Skeletal muscle tissue (tissue), 7 donors: Measurements from ENCODE around the gene NOL7.

DNA sequence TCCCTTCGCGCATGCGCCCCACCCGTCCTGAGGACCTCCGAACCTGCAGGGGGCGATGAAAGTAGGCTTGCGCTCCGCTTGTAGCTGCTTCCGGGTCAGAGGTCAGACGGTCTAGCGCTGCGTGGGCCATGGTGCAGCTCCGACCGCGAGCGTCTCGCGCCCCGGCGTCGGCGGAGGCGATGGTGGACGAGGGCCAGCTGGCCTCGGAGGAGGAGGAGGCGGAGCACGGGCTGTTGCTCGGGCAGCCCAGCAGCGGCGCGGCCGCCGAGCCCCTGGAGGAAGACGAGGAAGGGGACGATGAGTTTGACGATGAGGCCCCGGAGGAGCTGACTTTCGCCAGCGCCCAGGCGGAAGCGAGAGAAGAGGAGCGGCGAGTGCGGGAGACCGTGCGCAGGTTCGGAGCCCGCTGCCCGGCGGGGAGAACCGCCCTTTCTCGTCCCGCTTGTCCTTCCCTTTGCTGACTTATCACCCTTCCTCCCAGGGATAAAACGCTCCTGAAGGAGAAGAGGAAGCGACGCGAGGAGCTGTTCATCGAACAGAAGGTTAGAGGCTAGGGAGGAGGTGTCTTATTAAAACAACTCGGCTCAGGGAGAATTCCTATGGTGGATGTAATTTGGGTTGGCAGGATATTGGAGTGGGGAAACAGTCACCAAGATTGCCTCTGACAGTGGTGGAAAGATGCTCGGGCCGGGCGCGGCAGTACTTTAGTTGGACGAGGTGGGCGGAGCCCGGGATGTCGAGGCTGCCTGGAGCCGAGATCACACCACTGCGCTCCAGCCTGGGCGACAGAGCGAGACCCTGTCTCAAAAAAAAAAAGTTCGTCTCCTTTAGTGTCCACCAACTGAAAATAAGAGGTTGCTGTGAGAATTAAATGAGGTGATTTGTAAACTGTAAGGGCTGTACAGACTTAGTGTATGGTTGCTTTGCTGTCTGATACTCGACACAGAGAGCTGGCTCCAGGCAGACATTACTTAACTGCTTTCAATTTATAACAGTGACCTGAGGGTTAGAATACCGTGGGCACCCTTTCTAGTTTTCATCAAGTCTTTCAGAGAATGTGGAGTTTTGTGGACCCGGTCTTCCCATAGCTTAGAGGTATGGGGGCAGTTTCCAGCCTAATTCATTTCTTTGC lies at the start of gene NOL7:
TSS of gene NOL7 (plus strand) at position 105 of the 1,132 bp plus-strand sequence.
- PRO-cap, 3 experiments = peak in 3 of 3 experiments; most common plus-strand start position 105 of the sequence (in 3); most common minus-strand start position 680 of the sequence (in 1)
- RAMPAGE, long total RNA = no peak
- RRBS, 2 experiments = 3 to 4% methylated on average over 22 of the region's 75 CpGs

DNA sequence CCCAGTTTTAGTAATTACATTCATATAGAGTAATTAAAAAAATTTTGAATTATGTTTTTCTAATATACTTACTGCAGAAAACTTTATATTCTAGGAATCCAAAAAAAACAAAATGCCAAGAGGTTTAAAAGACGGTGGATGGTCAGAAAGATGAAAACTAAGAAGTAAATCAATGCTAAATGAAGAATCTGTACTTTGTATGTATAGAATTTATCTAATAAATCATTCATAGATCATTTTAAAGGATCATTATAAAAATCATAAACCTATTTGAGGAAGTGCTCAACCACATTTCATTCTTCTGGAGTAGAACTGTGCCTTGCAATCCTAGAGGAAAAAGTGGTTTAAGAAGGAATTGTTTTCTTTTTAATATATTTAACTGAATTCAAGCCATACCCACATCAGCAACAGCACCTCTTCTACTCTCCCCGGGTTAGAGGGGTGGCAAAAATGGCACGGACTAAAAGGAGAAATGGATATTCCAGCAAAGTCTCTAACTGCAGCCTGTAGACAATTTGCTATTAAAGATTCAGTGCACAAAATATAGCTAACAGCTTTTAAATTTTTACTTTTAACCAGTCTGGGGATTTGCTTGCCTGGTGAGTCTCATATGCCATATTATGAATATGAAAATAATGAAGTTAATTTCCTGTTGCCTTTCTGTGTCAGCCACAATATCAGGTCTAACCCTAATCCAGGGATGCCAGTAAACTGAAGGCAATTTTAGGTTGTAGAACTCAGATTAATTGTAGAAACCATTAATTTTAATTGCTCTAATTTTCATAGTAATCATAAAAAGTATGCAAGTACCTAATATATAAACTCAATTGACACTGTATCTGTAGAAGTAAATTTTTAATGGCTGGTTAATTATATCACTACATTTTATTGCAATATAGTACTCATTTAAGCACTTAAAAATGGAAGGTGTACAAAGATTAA lies 5.8 kb downstream of the NOL7 start:
- PRO-cap, 3 experiments = no peak in any of the 3 experiments
- RAMPAGE, long total RNA = no peak
- RRBS, 2 experiments = no CpG with 5 or more reads among the region's 3 CpGs

GRCh38 chr6:13656187-13657472 lies 41.5 kb downstream of the NOL7 start:
- PRO-cap, 3 experiments = no peak in any of the 3 experiments
- RAMPAGE, long total RNA = no peak
- RRBS, 2 experiments = no CpG with 5 or more reads among the region's 3 CpGs

GRCh38 chr6:13810983-13811437 lies 3.3 kb downstream of the MCUR1 start:
- PRO-cap, 3 experiments = no peak in any of the 3 experiments
- RAMPAGE, long total RNA = no peak
- RRBS, 2 experiments = no CpG with 5 or more reads among the region's 2 CpGs

GRCh38 chr6:13811710-13812303 lies 2.5 kb downstream of the MCUR1 start:
- PRO-cap, 3 experiments = no peak in any of the 3 experiments
- RAMPAGE, long total RNA = no peak
- RRBS, 2 experiments = no CpG with 5 or more reads among the region's 7 CpGs

DNA sequence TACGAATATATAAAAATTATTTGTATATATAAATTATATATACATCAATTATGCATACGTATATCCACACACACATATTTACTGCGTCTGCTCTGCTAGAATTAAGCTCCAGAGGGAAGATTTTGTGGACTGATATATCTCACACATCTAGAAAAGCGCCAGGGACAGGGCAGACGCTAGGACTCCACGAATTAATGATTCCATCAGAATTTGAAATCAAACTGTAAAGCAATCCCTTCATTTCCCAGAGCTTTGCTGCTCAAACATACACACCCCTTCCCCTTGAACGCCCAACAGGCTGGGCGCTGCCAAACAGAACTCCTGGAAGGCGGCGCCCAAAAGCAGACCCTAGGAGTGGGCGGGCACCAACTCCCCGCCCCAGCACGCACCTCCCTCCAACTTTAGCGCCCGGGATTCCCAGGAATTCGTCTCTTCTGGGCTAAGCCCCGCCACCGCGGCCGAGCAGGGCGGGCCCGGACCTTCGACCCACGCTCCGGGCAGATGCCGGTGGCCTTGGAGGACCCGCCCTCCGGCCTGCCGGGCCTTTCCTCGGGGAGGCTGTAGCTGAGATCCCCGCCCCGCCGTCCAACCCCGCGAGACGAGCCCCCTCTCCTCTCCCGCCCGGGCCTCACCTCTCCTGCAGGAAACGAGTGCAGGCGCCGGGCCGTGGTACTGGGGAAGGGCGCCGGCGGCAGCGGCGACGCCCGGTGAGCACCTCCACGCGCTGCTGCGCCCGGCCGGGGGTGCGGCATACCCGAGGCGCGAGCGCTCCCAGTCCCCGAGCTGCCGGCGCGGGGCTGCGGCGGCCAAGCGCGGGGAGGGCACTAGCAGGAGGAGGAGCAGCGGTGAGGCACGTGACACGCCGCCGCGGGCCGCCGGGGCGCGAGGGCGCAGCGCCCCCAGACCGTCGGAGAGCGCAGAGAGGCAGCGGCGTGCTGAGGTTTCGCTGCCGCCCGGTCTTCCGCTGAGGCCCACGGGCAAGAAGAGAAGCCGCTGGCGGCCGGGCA lies 671 bp downstream of the MCUR1 start:
- PRO-cap, 3 experiments = peak in 3 of 3 experiments; most common plus-strand start position 428 of the sequence (in 2); most common minus-strand start position 791 of the sequence (in 3)
- RAMPAGE, long total RNA = no peak
- RRBS, 2 experiments = 2% methylated on average over 51 of the region's 92 CpGs

GRCh38 chr6:14133703-14134223 lies 16.2 kb downstream of the CD83 start:
- PRO-cap, 3 experiments = no peak in any of the 3 experiments
- RAMPAGE, long total RNA = no peak
- RRBS, 2 experiments = no CpG with 5 or more reads among the region's 7 CpGs

DNA sequence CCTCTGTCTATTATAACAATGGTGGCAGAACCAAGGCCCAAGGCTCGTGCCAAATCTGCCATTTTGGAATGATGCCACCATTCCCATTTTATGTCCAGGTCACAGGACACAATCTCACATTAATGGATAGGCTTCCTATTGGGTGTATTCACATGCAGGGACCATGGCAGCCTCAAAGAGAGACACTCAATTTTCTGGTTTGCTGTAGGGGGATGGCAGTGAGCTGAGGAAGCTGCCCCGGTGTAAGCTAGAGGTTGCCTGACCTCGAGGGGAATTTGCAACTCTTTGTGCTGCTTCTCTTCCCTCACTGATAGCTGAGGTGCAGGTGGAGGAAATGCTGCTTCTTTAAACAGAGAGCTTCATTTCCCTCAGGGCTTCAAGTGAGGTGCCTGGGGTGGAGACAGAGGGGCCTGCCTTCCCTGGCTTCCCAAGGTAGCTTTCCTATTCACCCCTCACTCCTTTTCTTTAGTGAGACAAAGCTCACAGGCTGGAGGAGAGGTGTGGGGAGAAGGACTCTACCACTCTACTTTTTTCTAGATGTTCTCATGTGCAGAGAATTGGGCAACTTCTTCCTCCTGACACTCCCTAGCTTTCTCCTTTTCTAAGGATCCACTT lies 151.9 kb downstream of the CD83 start:
- PRO-cap, 3 experiments = no peak in any of the 3 experiments
- RAMPAGE, long total RNA = no peak
- RRBS, 2 experiments = no CpG with 5 or more reads among the region's 3 CpGs

DNA sequence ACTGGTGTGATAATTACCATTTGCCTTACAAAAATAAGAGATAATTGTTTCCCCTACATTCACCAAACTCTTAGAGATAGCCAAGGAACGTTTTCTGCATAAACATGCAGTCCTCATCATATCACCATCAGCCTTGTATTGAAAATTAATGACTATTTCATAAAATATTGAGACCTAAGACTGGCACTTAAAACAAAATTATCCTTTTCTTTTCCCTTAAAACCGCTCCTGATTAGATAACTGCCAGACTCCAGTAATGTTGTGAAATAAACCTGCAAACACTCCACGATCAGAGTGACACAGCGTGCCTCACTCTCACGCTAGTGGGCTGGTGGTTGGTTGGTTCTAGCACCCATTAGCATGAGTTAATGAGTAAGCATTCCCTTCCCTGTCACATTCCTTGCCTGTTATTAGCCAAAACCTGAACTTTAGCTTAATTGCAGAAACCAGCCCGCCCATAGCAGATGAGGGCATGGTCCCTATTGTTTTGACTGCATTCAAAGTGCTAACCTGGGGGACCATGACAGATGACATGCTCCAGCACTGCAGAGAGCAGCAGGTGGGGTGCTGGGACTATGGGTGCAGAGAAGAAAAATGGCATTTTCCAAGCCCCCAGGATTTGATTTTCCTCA lies 193.4 kb downstream of the CD83 start:
- PRO-cap, 3 experiments = no peak in any of the 3 experiments
- RAMPAGE, long total RNA = no peak
- RRBS, 2 experiments = no CpG with 5 or more reads among the region's 6 CpGs

DNA sequence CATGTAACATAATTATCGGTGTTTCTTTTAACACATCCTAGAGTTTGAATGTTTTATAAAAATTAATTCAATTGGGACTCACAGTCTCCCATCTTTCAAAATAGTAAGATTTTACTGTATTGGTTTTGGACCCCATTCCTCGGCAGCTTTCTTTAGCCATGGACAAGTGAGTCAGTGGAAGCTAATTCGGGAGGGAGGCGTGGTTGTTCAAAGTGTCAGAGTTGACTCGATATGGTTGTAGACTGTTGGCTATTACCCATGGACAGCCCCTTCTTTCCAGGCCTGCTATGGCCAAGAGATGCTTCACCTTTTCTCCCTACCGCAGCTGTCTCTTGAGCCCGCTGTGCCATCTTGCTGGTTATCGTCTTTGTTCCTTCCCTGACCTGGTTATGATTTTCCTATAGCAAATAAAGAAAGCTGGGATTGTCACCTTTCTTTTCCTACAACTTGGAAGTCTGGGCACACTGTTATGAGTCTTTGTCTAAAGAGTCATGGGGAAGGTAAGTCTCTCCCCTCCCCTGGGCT lies 243.0 kb downstream of the CD83 start:
- PRO-cap, 3 experiments = no peak in any of the 3 experiments
- RAMPAGE, long total RNA = no peak
- RRBS, 2 experiments = no CpG with 5 or more reads among the region's 8 CpGs

DNA sequence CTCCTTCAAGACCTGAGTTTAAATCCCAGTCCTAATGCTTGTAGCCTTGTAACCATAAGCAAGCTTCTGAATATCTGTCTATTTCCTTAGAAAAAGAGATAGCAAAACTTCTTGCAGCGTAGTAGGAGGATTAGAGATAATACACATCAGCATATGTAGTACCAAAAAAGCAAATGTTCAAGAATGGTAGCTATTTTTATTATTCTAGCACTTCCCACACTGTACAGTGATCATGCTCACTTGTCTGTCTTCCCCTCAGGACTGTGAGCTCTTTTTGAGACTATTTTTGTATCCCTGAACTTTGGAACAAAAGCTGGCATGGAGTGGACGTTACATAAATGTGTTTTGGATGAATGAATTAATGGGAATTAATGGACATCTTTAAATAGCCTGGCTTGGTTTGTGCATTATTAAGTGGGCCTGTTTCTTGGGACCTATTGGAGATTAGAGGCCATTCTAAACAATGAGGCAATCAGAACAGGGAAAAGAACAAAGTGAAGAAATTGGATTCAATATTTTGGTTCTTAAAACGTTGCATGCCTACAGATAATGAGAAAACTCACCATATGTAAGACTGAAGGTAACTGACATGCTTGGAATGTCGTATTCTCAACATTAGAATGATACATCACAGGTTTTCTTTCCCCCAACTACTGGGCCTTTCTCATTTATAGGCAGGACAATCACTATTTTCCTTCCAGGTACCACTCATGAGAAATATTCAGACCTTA lies 243.8 kb downstream of the CD83 start:
- PRO-cap, 3 experiments = no peak in any of the 3 experiments
- RAMPAGE, long total RNA = no peak
- RRBS, 2 experiments = no CpG with 5 or more reads among the region's 4 CpGs

GRCh38 chr6:14656302-14656714 lies 538.7 kb downstream of the CD83 start:
- PRO-cap, 3 experiments = no peak in any of the 3 experiments
- RAMPAGE, long total RNA = no peak
- RRBS, 2 experiments = no CpG with 5 or more reads among the region's 2 CpGs

DNA sequence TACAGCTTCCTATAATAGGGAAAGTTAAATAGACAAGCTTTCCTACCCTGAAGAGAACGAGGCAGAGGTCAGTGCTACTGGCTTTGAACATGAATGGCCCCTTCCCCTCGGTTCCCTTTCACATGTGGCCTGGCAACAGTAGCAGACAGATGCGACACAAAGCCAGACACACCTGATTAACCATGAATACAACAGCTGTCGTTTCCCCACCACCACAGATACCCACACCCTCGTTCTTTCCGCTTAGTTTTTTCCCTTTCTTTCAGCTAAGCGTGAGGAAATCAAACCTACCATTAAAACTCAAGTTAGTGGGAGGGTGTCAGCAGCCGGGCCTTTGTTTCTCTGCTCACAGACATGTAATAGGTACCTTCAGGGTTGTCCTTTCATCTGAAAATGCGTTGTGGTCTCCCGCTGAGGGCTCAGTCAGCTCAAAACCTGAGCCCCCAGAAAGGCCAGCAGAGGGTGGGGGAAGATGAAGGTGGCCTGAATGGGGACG lies 516.7 kb upstream of the JARID2 start:
- PRO-cap, 3 experiments = no peak in any of the 3 experiments
- RAMPAGE, long total RNA = no peak
- RRBS, 2 experiments = no CpG with 5 or more reads among the region's 11 CpGs

GRCh38 chr6:14743877-14744359 lies 502.0 kb upstream of the JARID2 start:
- PRO-cap, 3 experiments = no peak in any of the 3 experiments
- RAMPAGE, long total RNA = no peak
- RRBS, 2 experiments = no CpG with 5 or more reads among the region's 6 CpGs

GRCh38 chr6:14770466-14770770 lies 475.5 kb upstream of the JARID2 start:
- PRO-cap, 3 experiments = no peak in any of the 3 experiments
- RAMPAGE, long total RNA = no peak
- RRBS, 2 experiments = no CpG with 5 or more reads among the region's 5 CpGs

DNA sequence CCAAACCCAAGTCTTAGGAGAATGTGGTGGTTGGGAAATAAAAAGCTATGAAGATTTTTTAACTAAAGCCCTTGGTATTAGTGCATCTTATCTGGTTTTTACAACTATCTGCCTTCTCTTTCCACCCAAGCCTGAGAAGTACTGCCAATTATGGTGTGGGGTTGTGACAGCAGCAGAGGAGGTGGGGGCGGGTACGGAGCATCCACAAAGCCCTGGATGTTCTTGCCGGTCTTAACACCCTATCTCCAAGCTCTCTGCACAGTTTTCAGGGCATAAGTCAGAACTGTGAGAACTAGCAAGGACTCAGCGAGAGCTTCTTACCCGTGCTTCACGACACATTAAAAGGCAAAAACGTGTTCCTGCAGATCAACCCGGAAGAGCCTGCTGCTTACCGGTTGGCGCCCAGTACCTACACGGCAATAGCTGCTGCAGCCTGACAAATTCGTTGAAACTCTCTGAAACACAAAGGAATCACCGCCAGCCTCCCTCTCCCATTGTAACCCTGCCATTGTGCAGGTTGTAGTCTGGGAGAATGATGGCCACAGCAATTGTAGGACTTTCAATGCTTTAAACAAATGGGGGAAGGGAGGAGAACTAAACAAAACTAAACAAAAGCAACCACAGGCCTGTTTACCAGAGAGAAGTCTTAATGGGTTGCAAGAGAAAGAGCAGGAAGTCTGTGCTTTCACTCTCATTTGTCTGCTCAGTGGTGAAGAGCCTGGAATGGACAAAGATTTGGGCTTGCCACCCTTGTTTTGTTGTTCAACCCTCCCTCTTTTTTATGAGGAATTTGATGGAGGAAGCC lies 461.1 kb upstream of the JARID2 start:
- PRO-cap, 3 experiments = no peak in any of the 3 experiments
- RAMPAGE, long total RNA = no peak
- RRBS, 2 experiments = 60% methylated on average over 1 of the region's 13 CpGs; no CpG with 5 or more reads in 1 of the 2 experiments

GRCh38 chr6:14790098-14790461 lies 455.8 kb upstream of the JARID2 start:
- PRO-cap, 3 experiments = no peak in any of the 3 experiments
- RAMPAGE, long total RNA = no peak
- RRBS, 2 experiments = no CpG with 5 or more reads among the region's 2 CpGs

DNA sequence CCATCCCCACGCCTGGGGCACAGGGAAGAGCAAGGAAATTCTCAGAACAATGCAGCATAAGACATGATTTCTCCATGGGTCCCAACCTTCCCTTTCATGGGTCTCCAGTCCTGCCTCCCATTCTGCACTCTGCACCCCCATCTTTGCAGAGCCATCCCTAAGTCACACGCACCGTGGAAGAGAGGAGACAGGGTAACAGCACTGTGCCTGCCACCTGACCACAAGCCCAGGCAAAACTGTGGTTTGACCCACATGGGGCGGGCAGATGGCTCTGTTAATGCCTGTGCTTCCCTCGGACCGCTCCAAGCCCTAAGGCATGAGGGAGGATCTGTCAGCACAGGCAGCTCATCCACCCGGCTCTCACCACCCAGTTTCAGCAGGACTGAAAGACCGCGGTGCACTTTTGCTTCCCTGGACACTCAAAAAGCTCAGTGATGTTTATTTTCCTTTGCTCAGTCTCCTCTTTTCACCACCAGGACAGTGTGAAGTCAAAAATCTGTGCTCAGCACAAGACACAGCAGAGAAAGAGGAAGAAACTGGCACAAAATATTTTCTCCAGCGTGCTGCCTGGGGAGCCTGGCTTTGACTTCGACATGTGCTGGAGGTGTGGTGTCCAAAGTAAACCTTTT lies 441.9 kb upstream of the JARID2 start:
- PRO-cap, 3 experiments = no peak in any of the 3 experiments
- RAMPAGE, long total RNA = no peak
- RRBS, 2 experiments = no CpG with 5 or more reads among the region's 11 CpGs

DNA sequence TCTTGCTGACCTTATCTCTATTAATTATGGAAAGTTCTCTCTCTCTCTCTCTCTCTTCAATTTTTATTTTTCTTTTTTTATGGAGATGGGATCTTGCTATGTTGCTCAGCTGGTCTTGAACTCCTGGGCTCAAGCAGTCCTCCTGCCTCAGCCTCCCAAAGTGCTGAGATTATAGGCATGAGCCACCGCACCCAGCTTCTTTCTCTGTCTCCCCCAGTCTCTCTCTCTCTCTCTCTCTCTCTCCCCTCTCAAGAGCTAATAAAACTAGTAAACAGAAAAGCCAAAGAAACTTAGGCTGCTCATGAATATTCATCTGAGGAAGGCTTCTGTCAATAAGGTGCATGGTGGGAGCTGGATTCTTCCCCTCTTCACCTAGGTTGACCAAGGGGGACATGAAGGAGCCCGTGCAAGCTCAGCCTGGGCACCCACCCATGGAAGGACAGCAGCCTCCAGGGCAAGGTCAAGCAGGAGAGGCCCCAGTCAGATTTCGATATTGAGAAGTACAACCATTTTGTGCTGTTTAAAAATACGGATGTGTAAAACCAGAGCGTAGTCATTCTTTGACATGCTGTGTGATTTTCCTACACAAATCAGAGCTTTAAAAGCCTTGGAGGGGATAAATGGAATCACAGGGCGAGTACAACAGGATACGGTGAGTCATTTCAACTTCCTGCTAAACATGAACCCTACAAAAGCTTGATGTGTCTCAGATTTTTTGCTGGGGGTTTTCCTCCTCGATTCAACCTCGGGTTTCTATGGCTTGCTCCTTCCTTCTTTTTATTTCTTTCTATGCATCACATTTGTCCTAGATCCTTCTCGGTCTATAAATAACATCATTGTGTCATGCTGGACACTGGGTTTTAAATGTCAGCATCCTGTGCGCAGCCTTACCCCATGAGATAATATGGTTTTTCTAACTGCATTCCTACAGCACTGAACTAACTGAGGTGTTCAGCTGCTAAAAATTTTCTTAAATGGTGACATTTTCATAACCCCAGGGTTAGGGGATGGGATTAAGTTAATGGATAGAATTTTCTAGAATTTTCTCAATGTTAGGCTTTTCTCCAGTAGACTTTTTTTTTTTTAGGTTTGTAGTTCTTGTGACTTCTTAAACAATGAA lies 368.9 kb upstream of the JARID2 start:
- PRO-cap, 3 experiments = peak in 1 of 3 experiments; most common minus-strand start position 753 of the sequence (in 1)
- RAMPAGE, long total RNA = no peak
- RRBS, 2 experiments = no CpG with 5 or more reads among the region's 11 CpGs

- PRO-cap, 3 experiments = no peak in any of the 3 experiments
- RAMPAGE, long total RNA = no peak
- RRBS, 2 experiments = no CpG with 5 or more reads among the region's 7 CpGs
Observed at GRCh38 chr6:14904591-14904961, 341.3 kb upstream of the JARID2 start.